ENCODE measurements around the genes JAK3, IFI30 and JUND.

DNA sequence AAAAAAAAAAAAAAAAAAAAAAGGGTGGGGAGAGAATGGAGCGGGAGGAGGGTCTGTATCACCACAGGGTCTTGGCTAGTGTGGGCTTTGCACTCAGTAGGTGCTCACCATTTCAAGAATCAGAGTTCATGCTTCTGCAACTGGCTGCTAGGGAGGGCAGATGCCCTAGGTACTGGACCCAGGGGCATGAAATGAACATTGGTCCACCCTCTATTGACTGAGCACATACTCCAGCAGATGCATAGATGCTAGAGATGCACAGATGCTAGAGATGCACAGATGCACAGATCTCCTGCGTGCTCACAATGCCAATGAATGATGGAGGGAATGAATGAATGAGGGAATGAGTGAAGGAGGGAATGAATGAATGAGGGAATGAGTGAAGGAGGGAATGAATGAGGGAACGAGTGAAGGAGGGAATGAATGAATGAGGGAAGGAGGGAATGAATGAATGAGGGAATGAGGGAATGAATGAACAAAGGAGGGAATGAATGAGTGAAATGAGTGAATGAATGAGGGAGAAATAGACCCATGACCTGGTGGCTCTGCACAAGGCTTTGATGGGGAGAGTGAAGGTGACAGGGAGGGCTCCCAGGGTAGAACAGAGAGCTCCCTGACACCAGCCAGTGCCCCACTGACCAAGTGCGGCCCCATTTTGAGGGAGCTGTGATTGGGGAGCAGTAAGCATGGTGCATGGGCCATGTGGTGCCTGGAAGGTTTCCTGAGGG lies 12.5 kb downstream of the SLC27A1 start:
- PRO-cap: no peak

DNA sequence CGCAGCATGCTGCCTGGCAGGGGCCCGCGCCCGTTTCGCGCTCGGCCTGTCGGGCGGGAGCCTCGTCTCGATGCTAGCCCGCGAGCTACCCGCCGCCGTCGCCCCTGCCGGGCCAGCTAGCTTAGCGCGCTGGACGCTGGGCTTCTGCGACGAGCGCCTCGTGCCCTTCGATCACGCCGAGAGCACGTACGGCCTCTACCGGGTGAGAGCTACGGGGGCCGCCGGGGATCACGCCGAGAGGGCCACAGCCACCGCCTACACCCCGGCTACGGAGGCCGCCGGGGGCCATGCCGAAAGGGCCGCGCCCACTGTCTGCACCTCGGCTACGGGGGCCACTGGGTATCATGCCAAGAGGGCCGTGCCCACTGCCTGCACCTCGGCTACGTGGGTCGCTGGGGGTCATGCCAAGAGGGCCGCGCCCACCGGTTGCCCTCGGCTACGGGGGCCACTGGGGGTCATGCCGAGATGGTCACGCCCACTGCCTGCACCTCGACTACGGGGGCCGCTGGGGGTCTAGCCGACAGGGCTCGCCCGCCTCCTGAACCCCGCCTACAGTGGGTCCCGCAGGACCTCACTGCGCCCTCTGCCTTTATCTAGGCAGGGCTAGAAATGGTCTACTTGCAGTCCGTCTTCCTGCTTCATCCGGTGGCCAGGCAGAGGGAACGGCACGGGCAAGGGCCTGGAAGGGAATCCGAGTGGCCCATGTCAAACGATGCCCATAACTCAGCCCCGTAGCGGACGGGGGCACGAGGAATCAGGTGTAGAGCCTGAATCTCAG lies 499 bp downstream of the PGLS start:
- PRO-cap: unidirectional peak, minus-strand start at position 172 of the sequence; unidirectional peak, minus-strand start at position 401 of the sequence

GRCh38 chr19:17830895-17831327 lies 9.6 kb upstream of the INSL3 start:
- PRO-cap: no peak

DNA sequence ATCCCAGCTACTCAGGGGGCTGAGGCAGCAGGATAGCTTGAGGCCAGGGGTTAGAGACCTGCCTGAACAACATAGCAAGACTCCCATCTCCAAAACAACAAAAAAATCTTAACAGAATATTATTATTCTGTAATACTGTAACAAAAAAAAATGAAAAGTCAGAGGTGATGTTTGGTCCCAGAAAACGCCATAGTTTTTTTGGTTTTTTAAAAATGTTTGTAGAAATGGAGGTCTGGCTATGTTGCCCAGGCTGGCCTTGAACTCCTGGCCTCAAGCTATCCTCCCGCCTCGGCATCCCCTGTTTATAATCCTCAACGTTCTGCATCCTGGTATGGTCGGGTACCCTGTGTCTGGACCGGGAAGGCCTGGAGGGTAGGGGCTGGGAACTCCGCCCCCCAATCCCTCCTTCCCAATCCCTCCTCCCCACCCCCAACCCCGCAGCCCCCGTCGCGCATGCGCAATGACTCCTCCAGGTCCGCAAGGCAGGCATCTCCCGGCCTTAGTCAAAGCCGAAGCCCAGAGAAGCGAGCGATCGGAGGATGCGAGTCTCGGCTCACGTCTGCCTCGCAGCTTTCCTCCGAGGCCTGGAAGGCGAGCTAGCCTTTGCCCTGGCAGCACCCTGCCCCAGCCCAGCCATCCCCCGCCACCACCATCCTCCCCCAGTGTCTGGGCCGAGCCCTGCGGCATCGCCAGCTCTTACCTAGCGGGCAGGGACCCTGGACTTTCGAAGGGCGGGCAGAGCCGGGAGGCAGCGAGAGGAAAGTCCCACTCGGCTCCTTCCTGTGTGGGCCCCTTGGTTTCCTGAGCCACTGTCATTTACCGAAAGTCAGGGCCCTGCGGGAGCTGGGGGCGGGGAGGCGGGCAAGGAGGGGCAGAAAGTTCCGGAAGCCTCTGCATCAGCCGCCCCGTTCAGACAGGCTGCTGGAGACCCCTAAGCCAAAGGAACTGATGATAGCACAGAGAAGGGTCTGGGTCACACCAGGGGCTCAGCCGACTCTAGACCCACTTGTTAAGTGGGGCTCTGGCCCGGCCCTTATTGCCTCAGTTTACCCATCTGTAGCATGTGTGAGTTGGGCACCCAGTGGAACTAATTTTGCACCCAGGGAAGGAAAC lies at the start of gene JAK3:
Gene JAK3 (minus strand): TSS at position 737 of the 1,113 bp plus-strand sequence.
- PRO-cap: unidirectional peak, plus-strand start at position 460 of the sequence; unidirectional peak, plus-strand start at position 519 of the sequence; unidirectional peak, plus-strand start at position 578 of the sequence

- PRO-cap: no peak
Measured at GRCh38 chr19:17864550-17864952, 4.8 kb downstream of the RPL18A start.

- PRO-cap: no peak
Measured at GRCh38 chr19:17873759-17874600, 2.2 kb downstream of the SLC5A5 start.

DNA sequence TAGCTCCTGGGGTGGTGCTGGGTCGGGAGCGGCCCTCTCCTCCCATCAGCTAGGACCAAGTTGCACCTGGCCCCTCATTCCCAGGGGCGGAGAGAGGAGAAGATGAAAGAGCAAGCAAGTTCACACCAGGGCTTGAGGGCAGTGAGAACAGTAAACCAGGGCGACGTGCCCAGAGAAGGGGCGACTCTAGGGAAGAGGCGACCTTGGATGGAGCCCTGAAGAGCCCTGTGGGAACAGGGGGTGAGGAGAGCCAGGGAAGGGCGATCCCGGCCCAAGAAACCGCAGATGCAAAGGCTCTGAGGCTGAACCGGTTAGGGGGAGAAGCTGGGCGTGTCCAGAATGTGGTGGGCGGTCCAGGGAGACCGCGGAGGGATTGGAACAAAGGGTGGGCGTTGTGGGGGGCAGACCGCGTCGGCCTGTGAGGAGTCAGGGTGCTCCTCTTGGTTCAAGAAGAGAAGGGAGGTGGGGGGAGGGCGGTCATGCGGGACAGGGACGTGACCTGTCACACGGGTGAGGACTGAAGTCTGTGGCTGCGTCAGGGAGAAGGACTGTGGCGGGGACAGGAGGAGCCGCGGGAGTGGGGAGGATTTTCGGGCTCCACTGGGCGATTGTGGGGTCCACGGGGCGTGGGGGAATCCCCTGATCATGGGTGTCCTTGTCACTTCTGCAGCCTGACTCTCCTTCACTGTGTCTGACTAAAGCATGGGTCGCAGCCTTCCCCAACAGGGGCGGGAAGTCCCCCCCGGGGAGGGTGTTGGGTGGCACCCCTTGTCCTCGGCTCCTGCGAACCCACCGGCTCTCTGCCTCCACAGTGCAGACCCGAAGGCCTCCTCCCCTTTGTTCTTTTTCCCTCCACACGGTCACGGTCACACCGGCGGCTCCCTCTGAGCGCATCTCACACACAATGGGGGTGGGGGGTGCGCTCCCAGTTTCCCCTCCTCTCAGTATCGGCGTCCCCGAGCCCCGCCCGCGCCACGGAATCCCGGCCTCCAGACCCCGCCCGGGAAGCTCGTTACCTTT lies 16.6 kb upstream of the KCNN1 start:
- PRO-cap: no peak

GRCh38 chr19:17967209-17967602 lies 299 bp downstream of the KCNN1 start:
- PRO-cap: no peak

DNA sequence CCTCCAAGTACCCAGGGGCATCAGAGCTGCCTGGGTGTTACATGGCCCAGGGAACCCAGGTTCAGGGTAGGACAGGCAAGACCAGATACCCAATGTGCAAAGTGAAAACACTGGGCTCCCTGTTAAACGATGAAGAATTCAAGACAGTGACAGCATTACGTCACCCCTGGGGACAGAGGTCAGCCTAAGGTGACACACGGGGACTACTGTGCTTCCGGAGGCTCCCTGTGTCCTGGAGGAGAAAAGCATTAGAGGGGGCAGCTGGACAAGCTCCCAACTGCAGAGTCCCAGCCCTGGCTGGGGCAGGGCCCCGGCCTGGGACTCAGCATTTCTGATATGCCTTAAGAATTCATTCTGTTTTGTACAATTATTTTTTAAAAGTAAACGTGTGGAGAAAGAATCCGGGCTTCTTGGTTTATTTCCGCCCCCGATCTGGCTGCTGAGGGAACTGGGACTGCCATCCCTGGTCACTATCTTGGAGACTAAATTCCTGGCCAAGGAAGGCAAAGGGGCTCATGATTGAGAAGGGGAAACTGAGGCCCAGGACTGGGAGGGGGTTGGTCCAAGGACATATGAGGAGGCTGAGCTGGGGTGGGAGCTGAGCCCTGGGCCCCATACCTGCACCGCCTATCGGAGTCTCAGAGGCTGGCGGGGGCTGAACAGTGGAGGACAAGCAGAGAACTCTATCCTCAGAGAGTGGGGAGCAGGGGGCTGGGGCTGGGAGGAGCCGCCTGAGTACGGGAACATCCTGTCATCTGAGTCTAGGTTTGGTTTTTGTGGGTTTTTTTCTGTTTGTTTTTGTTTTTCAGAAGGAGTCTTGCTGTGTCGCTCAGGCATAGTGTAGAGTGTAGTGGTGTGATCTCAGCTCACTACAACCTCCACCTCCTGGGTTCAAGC lies 6.0 kb downstream of the ARRDC2 start:
- PRO-cap: no peak

DNA sequence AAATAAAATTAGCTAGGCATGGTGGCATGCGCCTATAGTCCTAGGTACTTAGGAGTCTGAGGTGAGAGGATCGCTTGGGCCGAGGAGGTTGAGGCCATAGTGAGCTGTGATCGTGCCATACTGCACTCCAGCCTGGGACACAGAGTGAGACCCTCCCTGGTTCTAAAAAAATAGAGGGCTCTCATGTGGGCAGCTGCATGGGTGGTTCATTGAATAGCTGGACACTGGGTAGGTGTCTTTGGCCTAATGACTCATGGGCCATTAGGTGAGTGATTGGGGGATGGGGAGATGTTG lies 6.7 kb upstream of the PIK3R2 start:
- PRO-cap: no peak

DNA sequence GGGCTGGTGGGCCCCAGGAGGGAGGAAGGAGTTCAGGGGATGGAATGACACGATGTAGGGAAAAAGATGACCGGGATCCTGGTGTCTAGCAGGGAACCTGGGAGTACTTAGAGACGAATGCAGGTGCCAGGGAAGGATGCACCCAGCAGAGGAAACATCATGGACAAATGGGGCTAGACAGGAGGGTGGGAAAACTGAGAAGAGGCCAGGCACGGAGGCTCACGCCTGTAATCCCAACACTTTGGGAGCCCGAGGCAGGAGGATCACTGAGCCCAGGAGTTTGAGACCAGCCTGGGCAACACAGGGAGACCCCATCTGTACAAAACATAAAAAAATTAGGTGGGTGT lies 5.3 kb upstream of the PIK3R2 start:
- PRO-cap: no peak

DNA sequence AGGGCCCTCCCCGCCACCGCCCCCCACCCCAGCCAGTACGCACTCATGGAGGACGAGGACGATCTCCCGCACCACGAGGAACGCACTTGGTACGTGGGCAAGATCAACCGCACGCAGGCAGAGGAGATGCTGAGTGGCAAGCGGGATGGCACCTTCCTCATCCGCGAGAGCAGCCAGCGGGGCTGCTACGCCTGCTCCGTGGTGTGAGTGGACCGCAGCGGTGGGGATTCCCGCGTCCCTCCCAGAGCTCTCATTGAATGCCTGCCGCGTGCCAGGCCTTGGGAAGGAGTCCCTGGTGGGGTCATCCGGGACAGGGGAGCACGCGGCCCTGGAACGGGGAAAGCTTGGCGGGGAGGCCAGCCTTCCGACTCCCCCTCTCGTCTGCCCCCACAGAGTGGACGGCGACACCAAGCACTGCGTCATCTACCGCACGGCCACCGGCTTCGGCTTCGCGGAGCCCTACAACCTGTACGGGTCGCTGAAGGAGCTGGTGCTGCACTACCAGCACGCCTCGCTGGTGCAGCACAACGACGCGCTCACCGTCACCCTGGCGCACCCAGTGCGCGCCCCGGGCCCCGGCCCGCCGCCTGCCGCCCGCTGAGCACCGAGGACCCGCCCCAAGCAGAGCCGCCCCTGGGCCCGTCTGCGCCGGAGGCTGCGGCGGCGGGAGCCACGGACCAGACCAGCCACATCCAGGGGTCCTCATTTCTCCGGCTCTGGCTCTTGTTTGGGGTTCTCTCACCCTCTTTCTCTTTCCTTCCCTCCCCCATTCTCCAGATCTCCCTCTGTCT lies 4.7 kb upstream of the IFI30 start:
- PRO-cap: no peak

DNA sequence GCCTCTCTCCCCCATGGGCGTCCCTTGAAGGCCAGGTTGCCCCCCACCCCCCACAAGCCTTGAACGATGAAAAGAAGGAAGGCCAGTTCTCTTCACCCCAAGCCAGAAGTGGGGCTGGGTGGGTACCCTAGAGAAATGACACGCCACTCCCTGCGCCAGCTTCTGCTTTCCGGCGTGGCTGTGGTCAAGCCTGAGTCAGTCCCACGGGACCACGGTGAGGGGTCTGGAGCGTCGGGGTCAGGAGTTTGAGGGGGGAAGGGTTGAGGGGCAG lies 672 bp upstream of the IFI30 start:
- PRO-cap: no peak

GRCh38 chr19:18173277-18174382 lies at the start of gene IFI30:
IFI30 (plus strand) TSS chr19:18173813.
- PRO-cap: bidirectional peak, plus-strand start at chr19:18173686, minus-strand start at chr19:18173568

DNA sequence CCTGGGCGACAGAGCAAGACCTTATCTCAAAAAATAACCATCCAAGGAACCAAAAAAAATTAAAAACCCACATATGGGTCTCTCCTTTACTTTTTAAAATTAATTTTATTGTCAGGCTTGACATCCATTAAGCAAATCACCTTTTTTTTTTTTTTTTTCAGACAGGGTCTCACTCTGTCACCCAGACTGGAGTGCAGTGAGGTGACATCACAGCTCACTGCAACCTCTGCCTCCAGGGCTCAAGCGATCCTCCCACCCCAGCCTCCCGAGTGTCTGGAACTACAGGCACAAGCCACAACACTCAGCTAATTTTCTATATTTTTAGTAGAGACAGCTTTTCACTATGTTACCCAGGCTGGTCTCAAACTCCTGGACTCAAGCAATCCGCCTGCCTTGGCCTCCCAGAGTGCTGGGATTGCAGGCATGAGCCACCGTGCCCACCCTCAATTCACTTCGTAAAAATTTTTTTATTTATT lies 9.3 kb downstream of the IFI30 start:
- PRO-cap: no peak

DNA sequence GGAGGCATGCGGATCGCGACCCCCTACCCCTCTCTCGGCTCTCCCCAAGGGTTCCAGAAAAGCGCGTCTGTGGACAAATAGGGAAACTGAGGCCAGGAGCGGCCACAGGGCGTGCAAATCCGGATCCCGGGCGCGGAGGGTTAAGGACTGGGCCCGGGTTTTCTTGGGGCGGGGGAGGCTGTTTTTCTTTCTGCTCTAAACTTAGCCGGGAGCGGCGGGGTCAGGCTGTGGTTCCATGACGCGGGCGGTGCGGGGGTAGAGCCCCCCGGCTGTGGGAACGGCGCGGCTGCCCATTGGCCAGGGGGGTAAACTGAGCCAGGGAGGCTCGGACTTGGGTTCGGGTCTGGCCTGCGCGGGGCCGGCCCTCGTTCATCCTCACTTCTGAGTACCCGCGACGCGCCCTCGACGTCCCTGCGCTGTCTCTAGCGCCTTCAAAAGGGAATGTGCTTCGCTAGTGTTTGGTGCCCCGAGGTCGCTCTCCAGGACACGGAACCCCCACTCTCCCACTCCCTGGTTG lies 1.3 kb downstream of the PDE4C start:
- PRO-cap: no peak

- PRO-cap: no peak
Measured at GRCh38 chr19:18262072-18262929, 12.0 kb downstream of the IQCN start.

- PRO-cap: no peak
Measured at GRCh38 chr19:18271173-18271795, 3.0 kb downstream of the IQCN start.

GRCh38 chr19:18280944-18281977 lies at the start of gene JUND:
JUND (minus strand) TSS chr19:18281622.
- PRO-cap: bidirectional peak, plus-strand start at chr19:18281852, minus-strand start at chr19:18281622

DNA sequence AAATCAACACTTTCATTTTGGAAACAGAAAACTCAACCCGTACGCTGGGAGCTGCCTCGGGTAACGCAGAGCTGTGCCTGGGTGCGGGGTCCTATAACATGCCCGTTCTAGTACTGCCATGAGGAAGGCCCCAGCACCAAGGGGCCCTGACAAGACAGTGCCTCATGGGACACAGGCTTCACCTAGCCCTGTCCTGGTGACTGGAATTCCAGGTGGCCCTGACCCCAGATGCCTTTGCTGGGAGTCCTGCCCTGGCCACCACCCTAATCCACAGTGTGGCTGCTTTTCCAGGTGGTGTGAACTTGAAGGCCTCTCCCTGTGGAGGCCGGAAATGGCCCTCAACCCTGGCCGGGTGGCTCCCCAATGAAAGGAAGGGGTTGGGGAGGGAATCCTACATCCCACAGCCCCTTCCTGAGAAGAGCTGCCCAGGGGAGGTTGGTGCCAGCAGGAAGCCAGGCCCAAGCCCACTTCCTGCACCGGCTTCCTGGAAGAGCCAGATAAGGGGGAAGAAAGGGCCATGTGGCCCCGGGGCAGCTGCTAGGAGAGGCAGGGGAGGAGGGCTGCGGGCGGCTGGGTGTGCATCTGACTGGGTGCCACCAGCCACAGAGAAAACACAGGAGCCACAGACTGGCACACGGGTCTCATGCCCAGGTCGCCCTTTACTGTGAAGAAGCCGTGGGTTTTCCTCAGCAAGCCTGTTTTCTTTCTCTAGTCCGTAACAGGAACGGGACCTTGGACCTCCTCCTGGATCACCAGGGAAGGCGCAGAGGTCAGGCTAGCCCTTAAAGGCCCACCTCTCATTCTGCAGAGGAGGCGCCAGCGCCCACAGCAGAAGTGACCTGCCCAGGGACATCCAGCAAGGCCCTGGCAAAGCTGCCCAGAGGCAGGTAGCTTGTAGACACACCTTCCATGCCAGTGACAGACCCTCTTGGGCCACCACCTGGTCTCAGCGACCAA lies 4.7 kb downstream of the LSM4 start:
- PRO-cap: no peak